ENCODE data around the genes PTPN7 and ADIPOR1.

DNA sequence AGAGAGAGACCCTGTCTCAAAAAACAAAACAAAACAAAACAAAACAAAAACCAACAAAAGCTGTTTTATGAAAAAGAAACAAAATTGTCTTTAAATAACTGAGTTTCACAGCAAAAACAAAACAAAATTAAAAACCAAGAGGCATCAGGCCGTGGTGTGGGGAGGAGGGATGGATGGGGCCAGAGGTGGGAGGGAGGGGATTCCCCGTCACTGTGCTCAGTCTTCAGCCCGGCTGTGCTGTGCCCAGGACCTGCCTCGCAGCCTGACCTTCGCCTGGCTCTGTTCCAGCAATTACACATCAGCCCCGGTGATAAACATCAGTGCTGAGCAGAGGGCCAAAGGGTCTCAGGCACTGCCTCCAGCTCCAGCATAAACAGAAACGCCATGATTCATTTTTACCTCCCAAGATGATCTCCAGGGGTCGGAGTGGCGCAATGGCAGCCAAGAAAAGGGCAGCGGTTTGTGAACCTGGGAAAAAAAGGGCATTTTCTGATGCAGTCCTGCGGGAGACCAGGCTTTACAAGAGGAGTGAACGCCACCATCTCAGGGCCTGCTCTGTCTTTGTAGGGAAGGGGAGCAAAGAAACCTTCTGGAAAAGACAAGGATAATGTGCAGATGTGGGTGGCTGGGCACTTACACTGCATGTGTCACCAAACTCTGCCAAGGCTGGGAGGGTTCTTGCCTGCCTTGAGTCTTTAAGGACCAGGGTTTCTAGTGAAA, 28.0 kb downstream of the SHISA4 start:
- PRO-cap: no peak

DNA sequence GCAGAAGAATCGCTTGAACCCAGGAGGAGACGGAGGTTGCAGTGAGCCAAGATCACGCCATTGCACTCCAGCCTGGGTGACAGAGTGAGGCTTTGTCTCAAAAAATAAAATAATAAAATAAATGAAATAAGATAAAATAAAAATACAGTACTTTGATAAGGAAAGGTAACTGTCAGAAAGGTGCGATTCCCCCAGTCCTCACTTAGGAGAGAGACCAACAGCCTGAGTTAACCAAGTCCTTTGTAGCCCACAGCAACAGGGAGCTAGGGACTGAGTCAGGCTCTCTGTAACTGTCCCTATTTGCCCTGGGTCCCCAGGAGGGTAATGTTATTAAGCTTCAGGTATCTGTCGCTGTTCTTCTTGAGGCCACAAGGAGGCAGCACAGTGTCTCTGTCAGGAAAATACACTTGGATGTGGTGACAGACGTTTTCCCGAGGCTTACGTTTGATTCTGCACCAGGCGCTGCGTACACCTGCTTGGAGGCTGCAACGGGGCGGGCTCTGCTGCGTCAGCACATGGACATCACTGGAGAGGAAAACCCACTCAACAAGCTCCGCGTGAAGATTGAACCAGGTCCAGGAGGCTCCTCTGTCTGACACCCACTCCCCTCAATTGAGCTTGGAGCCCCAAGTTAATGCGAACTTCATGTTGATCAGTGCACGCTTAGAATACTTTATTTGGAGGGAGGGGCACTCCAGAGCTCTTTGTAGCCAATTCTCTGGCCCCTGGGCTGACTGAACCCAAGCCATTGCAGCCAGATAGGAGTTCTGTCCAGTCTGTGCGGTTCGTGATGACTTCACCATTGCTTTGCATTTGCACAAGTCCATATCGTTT, 10.7 kb upstream of the ELF3 start:
- PRO-cap: no peak

- PRO-cap: no peak
These were observed 6.5 kb downstream of the ELF3 start for GRCh38 chr1:202016507-202017655.

DNA sequence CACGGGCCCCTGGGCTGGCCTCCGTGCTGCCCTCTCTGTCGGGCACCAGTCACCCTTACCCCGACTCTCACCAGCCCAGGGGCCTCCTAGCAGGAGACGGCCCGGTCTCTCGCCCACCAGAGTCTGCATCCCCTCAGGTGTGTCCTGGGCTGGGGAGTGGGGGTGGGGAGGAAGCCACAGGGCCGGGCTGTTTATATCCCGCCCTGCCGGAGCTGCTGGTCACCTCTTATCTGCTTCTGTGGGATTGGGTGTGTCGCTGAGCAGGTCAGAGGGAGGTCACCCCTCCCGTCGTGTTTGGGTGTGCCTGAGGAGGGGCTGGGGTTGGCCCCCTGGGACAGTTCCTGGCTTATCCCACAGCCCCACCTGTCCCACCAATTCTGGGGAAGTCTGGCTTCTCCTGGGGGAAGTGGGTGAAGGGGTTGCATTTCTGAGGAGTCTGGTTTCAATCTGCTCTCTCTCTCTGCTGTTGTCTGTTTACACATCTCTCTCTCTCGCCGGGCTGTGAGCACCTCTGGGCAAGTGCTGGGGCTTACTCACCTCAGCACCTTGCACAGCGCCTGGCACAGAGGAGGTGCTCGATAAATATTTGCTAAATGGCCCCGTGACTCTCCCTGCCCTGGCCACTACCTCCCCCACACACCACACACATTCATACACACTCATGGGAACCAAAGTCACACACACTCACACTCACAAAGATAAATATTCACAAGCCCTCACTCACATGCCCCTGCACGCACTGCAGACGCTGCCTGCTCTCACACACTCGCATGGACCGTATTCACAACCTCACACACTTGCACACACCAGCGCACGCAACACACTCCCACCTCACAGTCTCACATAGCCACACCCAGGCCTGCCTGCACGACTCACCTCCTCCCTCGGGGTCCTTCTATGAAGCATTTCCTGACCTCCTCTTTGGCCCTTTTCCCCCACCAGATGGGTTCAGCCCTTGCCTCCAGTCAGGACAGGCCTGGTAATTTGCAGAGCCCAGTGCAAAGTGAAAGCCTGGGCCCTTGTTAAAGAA, 8.3 kb downstream of the ELF3 start:
- PRO-cap: bidirectional peak, plus-strand start at position 725 of the sequence, minus-strand start at position 513 of the sequence

DNA sequence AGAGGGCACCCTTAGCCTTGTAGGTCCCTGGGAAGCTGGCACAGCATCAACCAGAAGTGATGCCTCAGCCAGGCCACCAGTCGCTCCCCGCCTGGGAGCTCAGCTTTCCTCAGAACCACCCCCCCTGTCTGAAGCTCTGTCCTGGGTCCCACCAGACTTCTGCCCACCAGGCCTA, 7.3 kb downstream of the GPR37L1 start:
- PRO-cap: no peak

DNA sequence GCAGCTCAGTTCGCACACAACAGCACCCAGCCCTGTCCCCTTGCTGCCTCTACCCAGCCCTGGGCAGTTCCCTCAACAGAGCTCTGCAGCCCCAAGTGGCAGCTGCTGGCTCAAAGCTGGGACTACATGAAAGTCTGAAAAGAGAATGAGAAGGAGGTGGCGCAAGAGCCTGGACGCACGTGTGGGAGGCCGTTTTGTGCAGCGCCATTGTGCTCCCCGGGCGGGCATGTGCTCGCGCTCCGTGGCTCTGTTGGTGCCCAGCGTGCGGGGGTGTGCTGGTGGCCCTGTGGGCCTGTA, 10.3 kb downstream of the GPR37L1 start:
- PRO-cap: no peak

- PRO-cap: no peak
These were observed 1.3 kb downstream of the ARL8A start for GRCh38 chr1:202143387-202143568.

DNA sequence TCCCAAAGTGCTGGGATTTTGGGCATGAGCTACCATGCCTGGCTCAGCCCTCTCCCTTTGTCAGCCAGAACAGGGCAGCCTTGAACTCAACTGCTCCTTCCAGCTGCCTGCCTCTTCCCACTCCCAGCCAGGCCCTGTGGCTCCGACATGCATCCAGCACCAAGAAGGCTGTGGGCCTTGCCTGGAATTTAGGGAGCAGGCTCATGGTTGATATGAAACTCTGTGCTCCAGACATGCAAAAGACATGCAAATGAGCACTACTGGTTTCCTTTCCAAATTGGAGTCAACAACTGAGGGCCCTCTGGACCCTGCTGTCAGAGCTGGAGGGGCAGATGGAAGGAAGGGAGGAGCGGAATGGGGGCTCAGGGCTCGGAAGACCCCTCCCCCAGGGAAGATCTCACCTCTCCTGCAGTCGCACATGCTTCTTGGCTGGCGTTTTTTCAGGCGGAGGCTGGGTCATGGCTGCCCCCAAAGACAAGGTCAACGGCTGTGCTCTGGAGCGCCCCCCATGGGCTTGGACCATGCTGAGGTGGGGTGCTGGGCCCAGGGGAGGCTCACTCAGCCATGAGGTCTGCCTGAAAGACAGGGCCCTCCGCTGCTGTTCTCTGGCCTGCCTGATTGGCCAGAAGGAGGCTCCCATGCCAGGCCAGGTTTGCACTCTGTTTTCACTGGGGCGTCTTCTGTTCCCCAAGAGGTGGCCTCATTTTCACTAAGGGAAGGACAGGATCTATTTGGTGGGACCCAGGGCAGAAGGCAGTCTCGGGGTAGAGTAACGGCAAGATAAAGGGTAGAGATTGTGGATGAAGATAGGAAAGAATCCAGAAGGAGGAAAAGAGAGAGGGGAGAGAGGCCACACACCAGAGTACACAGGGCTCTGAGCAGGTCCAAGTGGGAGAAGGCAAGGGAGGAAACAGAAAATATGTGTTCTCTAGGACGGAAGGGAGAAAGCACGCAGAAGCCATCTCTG, 1.2 kb downstream of the PTPN7 start:
- PRO-cap: no peak

DNA sequence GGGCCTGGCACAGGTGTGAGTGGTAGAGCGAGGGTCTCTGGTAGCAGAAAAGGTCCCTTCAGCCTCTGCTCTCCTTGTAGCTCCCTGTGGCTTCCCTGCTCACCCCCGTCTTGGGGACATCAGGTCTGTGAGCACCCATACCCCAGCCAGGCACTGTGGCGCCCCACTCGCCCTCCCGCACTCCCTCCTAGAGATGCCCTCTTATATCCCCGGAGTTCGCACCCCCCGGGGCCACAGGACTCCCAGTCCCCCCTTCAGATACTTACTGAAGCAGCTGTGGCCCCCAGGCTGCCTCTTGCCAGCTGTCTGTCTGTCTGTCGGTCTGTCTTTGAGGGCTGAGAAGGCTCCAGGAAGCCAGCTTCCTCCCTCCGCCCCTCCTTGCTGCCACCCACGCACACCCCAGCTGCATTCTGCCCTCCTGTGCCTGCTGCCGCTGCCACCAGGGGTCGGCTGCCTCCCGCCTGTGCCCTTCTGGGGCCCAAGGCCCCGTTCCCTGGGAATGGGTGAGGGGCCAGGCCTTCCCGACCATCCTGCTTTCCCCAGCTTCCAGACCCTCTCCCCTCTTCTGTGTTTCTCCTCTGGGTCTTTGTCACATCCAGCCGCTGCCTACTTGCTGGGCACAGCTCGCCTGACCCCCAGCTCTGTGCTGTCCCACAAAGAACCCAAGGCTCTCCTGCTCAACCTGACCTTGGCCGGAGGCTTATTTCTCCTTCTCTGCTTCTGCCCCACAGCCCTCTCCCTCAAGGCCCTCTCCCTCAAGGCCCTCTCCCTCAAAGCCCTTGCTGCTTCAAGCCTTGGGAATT, at the start of gene PTPN7:
PTPN7 (minus strand) TSS at position 324 of the 803 bp plus-strand sequence.
- PRO-cap: bidirectional peak, plus-strand start at position 408 of the sequence, minus-strand start at position 324 of the sequence

- PRO-cap: no peak
These were observed 2.3 kb upstream of the PTPN7 start for GRCh38 chr1:202162680-202163218.

DNA sequence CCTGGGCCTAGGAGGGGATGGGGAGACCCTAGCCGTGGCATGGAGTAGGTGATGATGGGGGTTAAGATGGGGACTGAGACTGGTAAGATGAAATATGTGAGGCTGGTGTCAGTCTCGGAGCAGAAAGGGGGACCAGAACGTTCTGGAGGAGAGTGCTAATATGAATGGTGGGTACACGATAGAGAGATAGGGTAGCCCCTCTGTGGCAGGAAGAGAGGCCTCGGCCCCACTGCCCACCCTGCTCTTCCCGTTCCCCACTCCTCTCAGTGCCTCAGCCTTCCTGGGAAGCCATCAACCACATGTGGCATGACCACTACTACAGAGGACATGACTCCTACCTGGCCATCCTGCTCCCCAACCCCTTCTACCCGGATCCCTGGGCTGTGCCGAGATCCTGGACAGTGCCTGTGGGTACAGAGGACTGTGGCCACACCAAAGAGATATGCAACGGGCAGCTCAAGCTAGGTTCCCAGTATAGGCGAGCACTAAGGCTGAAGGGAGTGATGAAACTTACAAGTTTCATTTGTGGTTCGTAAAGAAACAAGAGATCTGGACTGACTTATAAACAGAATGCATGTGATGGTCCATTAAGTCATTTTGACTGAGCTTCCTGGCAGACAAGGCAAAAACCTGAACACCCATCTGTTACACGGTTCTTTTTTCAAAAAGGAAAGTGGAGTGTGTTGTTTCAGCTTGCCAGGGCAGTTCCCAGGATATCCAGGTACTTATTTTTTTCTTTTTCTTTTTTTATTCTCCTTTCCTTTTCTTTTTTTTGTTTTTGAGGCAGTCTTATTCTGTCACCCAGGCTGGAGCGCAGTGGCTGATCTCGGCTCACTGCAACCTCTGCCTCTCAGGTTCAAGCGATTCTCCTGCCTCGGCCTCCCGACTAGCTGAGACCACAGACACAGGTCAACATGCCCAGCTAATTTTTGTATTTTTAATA, 14.4 kb upstream of the LGR6 start:
- PRO-cap: no peak

- PRO-cap: no peak
These were observed 159.0 kb downstream of the PPP1R12B start for GRCh38 chr1:202507489-202507977.

DNA sequence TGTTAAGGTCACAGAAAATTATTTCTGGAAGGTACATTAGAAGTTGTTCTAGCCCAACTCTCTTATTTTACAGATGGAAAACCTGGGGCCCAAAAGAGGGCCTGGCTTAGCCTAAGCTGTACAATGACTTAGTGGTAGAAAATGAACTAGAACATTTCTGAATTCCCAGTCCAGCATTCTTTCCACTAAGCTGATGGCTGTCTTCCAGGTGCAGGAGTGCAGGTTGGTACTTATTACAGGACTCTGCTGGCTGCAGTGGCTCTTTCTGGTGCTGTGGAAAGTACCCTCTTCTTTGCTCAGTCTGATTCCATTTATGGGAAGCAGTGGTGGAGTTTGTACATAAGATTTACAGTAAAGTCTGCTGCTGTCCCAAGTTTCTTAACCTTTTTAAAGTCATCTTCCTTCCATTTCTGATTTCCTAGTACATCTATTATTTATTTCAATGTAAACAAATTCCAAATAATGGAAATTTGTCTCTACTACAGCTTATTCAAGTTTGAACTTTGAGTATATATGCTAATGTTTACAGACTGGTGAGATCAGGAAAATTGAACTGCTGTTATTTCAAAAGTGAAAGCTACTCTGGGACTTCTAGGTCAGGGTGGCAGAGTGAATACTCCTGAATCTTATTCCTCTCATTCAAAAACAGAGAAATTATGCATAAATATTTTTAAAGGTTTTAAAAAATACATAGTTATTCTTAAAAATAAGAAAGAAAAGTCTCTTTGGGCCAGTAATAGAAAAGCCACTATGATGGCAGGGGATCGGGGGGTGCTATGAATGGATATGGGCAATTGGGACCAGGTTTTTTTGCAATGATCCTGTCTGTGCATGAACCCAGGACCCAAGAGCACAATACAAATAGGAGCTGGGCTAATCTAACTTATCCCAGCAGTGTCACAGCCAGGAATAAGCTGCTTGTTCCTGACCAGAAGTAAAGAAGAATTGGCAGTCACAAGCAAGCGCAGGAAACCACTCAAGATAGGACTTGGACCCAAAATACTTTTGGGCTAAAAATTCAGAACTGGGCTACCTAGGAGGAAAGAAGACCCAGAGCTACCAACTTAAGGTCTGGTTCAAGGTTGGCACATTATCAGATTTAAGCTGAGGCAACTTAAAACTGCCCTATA, 172.0 kb downstream of the PPP1R12B start:
- PRO-cap: no peak

GRCh38 chr1:202543513-202544314, 166.5 kb downstream of the SYT2 start:
- PRO-cap: no peak

GRCh38 chr1:202653870-202654123, 56.5 kb downstream of the SYT2 start:
- PRO-cap: no peak

DNA sequence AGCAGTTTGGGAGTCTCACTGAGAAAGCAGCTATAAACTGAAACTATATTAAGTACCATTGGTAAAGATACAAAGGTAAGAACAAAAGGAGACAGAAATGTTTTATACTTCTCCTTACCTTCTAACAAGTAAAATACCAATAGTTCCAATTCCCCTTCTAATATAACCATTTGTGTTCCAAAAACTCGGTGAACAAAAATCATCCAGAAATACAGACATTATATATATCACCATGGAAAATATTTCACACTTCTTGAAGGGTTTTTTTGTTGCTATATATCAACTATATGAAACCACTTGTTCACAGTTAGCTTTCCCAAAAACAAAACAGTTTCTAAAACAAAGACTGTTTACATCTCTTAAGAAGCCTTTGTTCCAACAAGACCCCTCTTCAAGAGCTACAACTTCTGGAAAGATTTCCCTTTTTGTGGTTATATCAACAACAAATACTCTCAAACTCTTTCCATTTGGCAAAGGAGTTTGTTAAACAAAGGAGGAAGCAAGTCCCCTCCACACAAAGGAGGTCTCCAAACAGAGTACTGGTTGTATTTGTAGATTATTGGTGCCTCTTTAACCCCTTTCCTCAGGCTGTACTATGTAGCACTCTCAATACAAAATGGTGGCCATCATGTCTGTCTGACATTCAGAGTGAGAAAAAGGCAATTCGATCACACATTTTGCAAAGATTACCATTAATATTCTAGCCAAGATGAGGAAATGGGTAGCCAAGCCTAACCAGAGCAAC, 2.6 kb downstream of the KDM5B start:
- PRO-cap: no peak

DNA sequence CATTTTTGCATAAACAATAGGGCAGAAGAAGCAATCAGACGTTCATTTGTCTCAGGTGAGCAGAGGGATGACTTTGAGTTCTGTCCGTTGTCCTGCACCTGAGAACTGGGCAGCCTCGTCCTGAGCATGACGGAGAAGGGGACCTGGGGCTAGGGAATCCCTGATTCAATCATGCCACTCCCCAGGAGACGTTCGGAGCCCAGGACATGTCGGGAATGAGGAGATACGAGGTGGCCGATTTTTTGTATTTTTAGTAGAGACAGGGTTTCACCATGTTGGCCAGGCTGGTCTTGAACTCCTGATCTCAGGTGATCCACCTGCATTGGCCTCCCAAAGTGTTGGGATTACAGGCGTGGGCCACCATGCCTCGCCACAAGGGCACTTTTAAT, 23.7 kb downstream of the RABIF start:
- PRO-cap: no peak

DNA sequence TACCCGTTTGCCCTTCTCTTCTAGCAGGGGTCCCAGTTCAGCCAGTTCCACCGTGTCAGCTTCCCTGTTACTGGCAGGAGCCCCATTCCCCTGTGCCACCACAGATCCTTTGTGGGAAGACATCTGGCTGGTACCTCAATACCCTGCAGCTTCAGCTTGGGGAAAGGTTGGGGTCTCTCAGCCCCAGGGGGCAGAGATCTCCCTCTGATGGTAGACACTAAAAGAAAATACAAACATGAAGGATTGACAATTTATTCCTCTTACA, 7.2 kb downstream of the ADIPOR1 start:
- PRO-cap: no peak

DNA sequence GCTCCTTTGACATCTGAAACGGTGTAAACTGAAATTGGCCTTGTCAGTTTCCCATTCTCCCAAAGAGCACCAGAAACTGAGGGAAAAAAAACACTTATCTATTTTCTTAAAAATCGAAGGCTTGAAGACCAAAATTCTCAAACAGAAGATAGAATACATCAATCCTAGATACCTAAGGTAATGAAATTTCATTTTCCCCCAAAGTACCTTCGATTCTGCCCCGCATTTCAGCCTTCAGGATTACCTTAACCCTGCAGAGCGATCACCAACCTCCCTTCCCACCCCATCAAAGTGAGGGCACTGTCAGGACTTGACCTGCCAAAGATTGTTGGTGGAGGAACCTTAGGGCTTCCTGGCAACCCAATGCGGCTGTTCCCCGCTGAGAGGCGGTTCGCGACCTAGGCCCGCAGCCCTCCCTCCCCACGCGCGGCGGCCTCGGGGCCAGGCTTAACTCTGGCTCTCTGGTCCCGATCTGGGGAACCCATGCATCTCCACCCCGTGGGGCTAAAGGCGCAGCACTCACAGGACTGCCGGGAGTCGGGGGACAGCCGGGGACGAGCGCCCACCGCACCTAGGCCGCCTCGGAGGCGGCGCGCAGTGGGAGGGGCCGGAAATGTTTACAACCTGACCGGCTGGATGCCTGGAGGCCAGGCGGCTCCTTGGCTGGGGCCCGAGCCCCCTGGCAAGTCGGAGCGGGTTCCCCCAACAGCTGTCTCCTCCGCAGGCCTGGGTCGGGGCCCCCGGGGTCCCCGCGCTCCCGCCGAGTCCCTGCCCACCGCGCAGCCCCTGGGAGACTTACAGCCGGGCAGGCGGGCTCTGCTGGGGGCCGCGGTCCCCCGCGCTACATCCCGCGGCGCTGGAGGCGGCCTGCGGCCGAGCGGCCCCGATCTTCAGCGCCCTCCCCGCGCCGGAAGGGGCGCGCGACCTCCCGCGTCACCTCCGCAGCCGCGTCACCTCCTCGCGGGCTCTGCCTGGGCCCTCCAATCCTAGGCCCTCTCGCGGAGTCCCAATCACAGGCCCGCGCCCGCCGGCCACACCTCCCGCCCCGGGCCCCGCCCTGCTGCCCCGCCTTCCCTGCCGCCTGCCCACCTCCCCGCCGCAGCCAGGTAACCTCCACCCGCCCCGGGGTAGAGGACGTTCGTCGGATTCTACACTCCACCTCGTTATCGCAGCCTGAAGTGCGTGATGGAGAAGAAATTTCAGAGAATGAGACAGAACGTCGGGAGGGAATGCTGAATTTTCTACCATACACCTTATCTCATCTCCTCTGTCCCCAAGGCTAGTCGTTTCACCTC, at the start of gene ADIPOR1:
ADIPOR1 (minus strand) TSS at position 927 of the 1,295 bp plus-strand sequence.
- PRO-cap: bidirectional peak, plus-strand start at position 1,134 of the sequence, minus-strand start at position 906 of the sequence

GRCh38 chr1:202965118-202966023, 1.7 kb downstream of the CYB5R1 start:
- PRO-cap: no peak